Ovary (tissue), 7 donors: ENCODE measurements around a stretch of chr14.

DNA sequence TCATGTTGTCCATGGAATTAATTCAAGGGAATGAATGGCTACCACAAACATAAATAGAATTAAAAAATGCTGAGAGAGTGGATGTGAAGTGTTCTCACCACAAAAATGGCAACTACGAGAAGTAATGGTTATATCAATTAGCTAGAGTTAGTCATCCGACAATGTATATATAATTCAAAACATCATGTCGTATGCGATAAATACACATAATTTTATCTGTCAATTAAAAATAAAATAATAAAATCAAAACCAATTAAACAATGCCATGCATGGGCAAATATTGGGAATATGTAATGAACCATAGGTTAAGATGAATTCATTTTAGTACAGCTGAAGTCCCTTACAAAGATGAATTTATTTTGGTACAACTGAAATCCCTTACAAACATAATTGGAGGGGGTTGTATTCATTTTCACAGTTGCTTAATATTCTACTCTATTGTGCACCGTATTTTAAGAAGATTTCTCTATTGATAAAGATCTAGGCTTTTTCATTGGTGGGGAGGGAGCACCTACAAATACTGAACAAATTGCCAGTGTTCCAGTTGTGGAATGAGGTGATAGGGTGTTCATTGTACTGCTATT is 20.5 kb upstream of the RTL1 start:
- PRO-cap, 7 experiments, result no peak in any of the 7 experiments
- RAMPAGE, long total RNA, 2 experiments, result no peak in any of the 2 experiments

DNA sequence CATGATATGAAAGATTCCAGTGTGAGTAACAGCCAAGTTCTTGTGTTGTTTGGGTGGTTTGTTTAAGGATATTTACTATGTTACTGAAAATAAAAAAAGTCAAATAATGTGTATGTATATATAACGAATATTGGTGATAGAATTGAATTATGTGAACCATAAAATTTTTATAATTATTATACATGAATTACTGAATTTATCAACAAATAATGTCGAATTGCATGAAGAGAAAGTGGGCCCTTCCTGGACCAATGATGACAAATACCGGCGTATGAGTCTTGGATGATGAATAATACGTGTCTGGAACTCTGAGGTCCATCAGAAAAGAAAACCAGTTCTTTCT is 65.2 kb upstream of the RTL1 start:
- PRO-cap, 7 experiments, result peak in 1 of 7 experiments; most common plus-strand start position 247 of the sequence (in 1)
- RAMPAGE, long total RNA, 2 experiments, result no peak in any of the 2 experiments

- PRO-cap, 7 experiments, result no peak in any of the 7 experiments
- RAMPAGE, long total RNA, 2 experiments, result no peak in any of the 2 experiments
Measured at GRCh38 chr14:100981064-100981760, 77.7 kb upstream of the RTL1 start.

- PRO-cap, 7 experiments, result no peak in any of the 7 experiments
- RAMPAGE, long total RNA, 2 experiments, result no peak in any of the 2 experiments
Measured at GRCh38 chr14:101005401-101006002, 102.0 kb upstream of the RTL1 start.

DNA sequence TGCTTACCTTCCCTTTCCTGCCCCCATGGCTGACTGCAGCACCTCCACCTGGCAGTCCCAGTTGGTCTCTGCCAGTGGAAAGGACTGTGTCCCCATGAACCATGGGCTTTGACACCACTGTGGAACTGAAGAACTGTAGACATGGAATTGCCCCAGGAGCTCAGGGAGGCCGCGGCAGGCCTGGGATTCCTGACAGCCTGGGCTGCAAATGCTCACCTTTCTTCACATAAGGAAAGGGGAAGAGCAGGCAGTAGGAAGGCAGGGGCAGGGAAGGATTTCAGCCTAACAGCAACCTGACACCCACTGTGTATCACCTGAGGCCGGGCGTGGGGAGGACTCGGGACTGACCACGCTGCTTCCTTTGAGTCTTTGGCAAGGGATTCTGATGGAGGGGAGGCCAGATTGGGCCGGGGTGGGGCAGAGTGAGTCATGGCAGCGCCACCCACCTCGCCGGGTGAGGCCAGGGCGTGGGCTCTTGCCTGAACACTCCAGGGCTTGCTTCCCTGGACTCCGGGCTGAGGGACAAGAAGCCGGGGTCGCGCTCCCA is 247.6 kb upstream of the RTL1 start:
- PRO-cap, 7 experiments, result peak in 1 of 7 experiments; most common plus-strand start position 486 of the sequence (in 1)
- RAMPAGE, long total RNA, 2 experiments, result no peak in any of the 2 experiments

DNA sequence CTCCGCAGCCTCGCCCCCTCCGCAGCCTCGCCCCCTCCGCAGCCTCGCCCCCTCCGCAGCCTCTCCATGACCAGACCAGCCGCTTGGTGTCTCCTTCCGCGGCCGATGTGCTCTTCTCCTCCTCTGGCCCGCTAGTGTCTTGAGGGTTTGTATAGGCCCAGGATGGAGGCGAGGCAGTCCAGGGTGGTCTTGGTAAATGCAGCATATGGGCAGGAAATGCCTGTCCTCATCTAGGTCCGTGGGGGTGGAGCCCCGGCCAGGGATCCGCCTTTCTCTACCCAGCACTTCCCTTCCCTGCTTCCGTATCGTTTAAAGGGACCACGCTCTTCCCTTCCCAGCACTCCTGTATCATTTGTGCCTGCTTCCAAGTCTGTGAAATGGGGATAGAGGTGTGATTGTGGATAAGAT is 326.6 kb upstream of the RTL1 start:
- PRO-cap, 7 experiments, result peak in 6 of 7 experiments; most common plus-strand start position 95 of the sequence (in 1); most common minus-strand start position 207 of the sequence (in 4)
- RAMPAGE, long total RNA, 2 experiments, result no peak in any of the 2 experiments

DNA sequence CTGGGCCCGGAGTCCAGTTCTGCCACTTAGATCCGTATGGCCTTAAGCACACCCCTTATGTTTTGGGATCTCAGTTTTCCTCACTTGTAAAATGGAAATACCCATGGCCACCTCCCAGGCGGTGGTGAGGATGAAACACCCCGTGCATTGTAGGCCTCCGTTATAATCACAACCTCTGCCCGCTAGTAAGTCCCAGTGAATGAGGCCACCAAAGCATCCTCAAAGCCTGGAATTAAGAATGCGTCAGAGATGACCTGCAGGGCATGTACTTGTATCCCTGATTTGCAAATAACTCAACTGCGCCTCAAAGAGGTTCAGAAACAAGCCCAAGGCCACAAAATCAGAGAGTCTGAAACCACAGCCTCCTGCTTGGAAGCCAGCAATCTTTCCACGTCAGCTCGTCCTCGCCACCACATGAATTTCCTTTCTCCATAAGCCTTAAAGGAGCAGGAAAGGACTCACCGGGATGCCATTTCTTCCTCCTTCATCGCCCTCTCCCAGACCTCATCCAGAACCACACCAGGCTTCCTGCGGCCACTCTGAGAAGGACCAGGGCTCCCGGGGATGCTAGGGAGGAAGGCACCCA is 391.7 kb upstream of the PPP2R5C start:
- PRO-cap, 7 experiments, result peak in 5 of 7 experiments; most common plus-strand start position 382 of the sequence (in 3); most common minus-strand start position 197 of the sequence (in 5)
- RAMPAGE, long total RNA, 2 experiments, result start-site peak on the plus strand in 1 of 2 experiments, centred at position 465 of the sequence, 7 reads per replicate; start-site peak on the minus strand in 1 of 2 experiments, centred at position 178 of the sequence, 11 reads per replicate

DNA sequence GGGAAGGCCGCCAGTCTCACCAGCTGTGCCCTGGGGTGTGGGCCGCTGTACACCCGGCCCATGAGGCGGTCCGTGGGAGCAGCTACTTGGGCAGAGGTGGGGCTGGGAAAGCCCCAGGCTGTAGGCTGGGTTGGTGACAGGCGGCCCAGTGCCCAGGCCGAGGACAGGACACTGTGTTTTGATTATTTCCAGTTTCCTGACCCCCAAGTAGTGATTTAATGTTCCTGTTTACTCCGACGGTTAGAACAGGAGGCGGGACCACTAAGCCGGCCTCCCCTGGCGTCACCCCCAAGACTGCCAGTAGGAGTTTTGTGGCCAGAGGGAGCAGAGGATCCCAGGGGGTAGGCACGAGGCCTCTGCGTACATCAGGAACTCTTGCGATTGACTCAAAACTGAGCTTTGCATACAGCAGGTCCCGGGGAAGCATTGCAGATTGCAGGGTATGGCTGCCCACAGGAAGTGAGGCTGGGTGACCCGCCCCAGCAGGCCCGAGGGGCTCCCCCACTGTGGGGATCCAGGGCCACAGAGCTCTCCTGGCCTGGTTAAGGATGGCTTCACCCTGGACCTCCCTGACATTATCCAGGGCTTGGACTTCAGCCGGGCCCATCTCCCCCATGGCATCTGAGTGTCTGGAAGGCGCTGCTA is 242.7 kb upstream of the PPP2R5C start:
- PRO-cap, 7 experiments, result peak in 5 of 7 experiments; most common plus-strand start position 318 of the sequence (in 3); most common minus-strand start position 209 of the sequence (in 2)
- RAMPAGE, long total RNA, 2 experiments, result no peak in any of the 2 experiments

GRCh38 chr14:101545705-101546131 is 215.8 kb upstream of the PPP2R5C start:
- PRO-cap, 7 experiments, result peak in 1 of 7 experiments; most common minus-strand start chr14:101545936 (in 1)
- RAMPAGE, long total RNA, 2 experiments, result no peak in any of the 2 experiments

DNA sequence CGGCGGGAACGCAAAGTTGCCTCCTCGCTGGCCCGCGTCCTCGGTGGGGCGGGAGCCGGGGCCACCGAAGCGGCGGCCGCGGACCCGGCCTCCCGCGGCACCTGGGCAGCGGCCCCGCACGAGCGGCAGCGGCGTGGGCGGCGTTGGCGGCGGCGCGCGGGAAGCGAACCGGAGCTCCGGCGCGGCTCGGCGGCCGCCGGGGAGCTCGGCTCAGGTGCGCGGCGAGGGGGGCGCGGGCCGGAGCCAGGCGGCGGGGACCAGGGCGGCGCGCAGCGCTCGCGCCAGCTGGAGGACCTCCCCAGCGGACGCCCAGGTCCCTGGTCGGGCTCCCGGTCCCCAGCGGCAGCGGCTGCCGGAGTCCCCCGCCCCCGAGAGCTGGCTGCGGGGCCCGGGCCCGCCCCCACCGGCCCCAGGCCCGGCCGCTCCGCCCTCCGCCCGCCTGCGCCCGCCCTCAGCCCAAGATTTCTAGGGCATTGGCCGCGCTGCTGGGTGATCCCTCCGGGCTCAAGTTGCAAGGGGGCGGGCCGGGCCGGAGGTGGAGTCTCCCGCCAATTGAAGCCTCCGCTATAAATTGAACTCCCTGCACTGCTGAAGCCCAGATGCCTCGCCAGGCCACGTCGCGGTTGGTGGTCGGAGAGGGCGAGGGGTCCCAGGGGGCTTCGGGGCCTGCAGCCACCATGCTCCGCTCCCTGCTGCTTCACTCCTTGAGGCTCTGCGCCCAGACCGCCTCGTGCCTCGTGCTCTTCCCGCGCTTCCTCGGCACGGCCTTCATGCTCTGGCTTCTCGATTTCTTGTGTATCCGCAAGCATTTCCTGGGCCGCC is 200.4 kb upstream of the PPP2R5C start:
- PRO-cap, 7 experiments, result peak in 7 of 7 experiments; most common plus-strand start position 598 of the sequence (in 7); most common minus-strand start position 351 of the sequence (in 4)
- RAMPAGE, long total RNA, 2 experiments, result no peak in any of the 2 experiments

DNA sequence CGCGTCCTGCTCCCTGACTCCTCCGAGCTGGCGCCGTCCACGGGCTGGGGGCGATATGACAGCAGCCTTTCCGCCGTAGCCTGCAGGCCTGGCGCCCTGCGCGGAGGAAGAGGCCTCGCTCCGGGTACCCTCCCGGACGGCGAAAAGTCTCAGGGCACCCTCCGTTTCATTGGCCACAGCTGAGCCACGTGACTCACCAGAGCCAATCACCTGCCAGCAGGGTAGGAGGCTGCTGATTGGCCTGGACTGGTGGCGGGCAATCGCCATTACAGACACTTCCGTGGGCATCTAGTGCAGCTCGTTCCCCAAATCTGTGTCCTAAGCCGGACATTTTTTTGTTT is 177.0 kb upstream of the PPP2R5C start:
- PRO-cap, 7 experiments, result no peak in any of the 7 experiments
- RAMPAGE, long total RNA, 2 experiments, result no peak in any of the 2 experiments

- PRO-cap, 7 experiments, result no peak in any of the 7 experiments
- RAMPAGE, long total RNA, 2 experiments, result no peak in any of the 2 experiments
Measured at GRCh38 chr14:101718555-101719156, 42.9 kb upstream of the PPP2R5C start.

DNA sequence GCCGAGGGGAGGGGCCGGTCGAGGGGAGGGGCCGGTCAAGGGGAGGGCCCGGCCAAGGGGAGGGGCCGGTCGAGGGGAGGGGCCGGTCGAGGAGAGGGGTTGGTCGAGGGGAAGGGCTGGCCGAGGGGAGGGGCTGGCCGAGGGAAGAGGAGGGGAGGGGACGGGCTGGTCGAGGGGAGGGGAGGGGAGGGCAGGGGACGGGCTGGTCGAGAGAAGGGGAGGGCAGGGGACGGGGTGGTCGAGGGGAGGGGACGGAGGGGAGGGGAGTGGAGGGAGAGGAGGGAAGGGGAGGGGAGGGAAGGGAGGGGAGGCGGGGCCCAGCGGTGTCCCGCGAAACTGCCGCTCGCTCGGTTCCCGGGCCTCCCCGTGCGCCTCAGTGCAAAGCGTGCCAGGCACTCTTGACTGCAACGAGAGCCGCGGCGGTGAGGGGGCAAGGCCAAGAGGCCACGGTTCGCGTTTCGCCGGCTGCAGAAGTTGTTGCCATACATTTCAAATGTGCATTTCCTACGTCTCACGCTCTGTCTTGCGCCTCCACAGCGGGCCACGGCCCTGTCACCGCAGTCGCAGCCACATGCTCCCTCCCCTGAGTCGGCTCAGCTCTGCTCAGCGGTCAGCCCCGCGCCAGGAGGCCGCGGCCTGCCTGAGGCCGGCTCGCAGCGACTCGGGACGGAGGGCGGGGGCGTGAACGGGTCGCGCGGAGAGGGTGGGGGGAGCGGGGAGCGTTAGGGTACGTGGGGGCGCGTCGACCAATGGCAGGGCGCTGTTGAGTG is 530 bp upstream of the PPP2R5C start:
- PRO-cap, 7 experiments, result peak in 7 of 7 experiments; most common plus-strand start position 129 of the sequence (in 1); most common minus-strand start position 663 of the sequence (in 5)
- RAMPAGE, long total RNA, 2 experiments, result no peak in any of the 2 experiments

DNA sequence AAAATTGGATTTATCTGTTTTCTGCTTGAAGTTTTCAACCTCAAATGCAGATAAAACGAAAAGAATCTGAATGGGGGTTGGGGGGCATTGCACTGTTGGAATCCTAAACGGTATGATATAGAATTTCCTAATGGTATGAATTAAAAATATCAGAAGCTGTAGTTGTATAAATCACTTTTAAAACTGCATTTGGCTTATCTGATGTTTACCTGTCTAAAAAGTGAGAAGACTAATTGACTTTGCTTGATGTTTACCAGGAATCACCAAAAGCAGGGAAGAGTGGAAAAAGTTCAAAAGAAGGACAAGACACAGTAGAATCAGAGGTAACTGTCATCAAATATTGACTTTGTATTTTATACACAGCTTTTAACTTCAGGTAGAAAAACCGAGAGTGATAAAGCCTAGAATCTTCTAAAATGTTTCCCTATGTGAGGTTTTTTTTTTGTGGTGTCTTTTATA is 1.2 kb downstream of the PPP2R5C start:
- PRO-cap, 7 experiments, result no peak in any of the 7 experiments
- RAMPAGE, long total RNA, 2 experiments, result no peak in any of the 2 experiments

DNA sequence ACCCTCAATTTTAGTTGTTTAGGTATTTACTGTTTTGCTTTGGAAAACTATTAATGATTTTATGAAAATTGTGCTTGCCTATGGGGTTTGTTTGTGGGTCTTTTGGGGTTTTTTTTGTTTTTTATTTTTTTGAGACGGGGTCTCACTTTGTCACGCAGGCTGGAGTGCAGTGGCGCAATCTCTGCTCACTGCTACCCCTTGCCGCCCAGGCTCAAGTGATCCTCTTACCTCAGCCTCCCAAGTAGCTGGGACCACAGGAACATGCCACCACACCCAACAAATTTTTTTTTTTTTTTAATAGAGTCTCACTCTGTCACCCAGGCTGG is 1.6 kb downstream of the PPP2R5C start:
- PRO-cap, 7 experiments, result no peak in any of the 7 experiments
- RAMPAGE, long total RNA, 2 experiments, result no peak in any of the 2 experiments

DNA sequence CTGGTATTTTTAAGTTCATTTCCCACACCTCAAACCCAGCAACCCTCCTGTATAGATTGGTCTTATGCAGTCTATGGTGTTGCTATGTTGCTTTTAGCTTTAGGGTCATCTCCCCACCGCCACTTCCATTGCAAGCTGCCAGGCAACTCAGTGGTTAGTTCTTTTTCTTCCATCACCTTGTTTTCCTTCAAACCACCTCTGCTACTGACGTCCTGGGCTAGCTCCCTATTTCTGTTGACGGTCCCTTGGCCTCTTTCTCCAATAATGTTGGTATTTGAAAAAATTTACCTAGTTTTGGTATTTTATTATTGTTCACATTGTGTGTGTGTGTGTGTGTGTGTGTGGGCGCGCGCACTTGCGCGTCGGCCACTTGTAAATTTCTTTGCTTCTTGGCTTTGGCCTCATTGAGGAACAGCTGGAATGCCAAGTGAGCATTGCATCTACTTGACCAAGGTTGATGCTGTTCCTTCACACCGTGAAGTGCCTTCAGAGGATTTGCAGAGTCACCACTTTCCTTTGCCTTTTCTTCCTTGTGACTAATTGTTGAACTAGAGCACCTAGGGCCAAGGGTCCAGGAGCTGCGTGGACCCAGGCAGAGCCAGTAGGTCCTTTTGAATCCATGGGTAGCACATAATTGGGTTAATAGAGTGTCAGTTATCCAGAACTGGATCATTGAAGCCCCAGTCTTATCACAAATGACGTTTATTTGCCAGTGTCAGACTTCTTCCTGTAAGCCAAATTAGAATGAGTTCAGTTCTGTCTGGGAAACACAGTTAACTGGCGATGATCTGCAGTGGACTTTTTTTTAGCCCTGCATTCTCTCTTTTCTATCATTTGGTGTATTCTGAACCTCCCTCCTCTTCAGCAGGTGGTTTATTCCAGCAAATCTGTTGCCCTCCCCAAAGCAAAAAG is 2.4 kb downstream of the PPP2R5C start:
- PRO-cap, 7 experiments, result no peak in any of the 7 experiments
- RAMPAGE, long total RNA, 2 experiments, result no peak in any of the 2 experiments

DNA sequence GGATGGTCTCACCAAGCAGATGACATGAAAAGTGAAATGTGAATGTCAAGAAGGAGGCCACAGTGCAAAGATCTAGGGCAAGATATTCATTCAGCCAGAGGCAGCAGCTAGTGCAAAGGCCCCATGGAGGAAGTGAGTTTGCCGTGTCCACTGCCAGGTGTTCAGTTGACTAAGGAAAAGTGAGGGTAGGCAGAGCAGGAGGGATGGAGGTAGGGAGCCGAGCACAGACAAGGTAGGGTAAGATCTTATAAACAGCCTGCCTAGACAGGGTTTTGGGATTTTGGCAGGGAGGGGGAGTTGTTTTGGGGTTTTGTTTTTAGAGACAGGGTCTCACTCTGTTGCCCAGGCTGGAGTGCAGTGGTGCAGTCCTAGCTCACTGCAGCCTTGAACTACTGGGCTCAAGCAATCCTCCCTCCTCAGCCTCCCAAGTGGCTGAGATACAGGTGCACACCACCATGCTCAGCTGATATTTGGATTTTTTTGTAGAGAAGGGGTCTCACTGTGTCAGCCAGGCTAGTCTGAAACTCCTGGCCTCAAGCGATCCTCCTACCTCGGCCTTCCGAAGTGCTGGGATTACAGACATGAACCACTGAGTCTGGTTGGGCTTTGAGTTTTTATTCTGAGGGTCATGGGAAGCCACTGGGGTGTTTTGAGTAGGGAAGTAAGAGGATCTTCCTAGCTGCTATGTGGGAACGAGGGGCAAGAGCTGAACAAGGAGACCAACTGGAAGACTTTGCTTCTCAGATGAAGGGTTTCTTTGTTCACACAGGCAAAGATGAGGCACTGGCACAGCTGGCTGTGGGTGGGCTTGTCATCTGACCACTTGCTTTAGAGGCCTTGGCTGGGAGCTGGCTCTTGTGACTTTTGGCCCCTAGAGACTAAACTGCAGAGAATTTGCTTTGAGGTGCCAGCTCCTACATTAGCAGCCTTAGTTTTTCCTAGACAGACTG is 12.2 kb downstream of the PPP2R5C start:
- PRO-cap, 7 experiments, result no peak in any of the 7 experiments
- RAMPAGE, long total RNA, 2 experiments, result no peak in any of the 2 experiments

GRCh38 chr14:101809339-101810663 is 48.3 kb downstream of the PPP2R5C start:
- PRO-cap, 7 experiments, result peak in 7 of 7 experiments; most common plus-strand start chr14:101809835 (in 6); most common minus-strand start chr14:101810300 (in 7)
- RAMPAGE, long total RNA, 2 experiments, result start-site peak on the plus strand in 2 of 2 experiments, at chr14:101809849-101809887 at its widest, 313 to 355 reads per replicate; start-site peak on the minus strand in 2 of 2 experiments, at chr14:101809649-101810324 at its widest, 8 to 26 reads per replicate

DNA sequence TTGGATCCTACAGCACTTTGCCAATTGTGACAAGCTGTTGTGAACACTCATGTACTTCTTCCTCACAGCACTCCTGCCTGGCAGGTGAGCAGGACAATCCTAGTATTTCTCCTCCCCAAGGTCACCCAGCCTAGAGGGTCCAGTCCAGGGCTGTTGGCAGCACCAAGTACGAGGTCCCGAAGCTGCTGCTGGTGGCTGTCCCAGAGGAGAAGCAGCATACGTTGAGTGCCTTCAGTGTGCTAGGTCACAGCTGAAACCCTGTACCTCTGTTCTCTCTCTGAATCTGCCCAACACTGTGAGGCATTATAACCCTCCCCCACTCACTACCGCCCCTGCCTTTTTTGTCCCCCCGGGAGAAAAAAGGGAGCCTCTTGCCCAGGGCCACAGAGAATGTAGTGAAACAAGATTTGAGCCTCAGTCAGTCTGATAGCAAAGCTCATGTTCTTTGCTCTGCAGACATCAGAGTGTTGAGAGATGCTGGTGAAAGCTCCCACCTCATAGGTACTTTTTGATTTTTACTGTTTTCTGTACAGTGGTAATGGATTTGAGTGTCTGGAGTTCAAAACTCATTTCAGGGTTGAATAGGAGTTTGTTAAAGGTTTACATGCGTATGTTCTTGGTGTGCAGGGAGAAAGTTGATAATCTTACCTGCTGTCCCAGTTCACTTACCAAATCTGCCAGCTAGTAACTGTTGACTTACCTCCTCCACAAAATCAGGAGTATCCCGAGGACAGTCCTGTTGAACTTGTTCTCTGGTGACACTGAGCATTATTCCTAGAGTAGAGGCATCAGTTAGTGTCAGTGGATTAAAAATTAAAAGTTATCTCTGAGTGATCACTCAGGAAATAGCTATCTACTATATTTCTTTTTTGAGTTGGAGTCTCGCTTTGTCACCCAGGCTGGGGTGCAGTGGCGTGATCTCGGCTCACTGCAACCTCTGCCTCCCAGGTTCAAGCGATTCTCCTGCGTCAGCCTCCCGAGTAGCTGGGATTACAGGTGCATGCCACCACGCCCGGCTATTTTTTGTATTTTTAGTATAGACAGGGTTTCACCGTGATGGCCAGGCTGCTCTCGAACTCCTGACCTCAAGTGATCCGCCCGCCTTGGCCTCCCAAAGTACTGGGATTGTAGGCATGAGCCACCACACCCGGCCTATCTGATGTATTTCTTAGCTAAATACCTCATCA is 53.7 kb downstream of the PPP2R5C start:
- PRO-cap, 7 experiments, result no peak in any of the 7 experiments
- RAMPAGE, long total RNA, 2 experiments, result no peak in any of the 2 experiments

DNA sequence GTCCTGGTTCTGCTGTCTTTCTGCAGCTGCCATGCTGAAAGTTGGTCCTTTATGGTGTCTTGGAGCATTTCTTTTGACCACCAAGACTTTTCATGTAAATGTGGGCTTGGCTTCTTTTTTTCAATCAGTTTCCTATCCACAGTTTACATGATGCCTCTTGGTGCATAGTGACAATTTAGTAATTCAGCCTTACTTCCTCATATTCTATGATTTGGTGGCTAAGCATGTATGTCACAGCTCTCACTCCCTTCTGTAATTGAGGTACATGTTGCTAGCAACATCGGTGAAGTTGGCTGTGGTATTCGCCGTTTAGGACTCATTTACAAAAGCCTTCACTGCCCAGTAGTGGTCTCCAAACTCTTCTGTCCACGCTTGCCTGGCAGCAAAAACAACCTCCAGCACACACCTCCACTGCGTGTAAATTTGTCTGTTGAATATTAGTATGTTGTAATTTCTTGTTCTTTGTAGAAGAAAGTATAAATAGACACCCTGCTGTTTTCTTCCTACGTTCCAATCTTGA is 90.3 kb downstream of the PPP2R5C start:
- PRO-cap, 7 experiments, result no peak in any of the 7 experiments
- RAMPAGE, long total RNA, 2 experiments, result no peak in any of the 2 experiments